ENCODE measurements around a stretch of chr18.

GRCh38 chr18:35914744-35915128, 57.7 kb upstream of the C18orf21 start:
- PRO-cap: no peak

GRCh38 chr18:36017489-36018052, 45.1 kb downstream of the C18orf21 start:
- PRO-cap: no peak

DNA sequence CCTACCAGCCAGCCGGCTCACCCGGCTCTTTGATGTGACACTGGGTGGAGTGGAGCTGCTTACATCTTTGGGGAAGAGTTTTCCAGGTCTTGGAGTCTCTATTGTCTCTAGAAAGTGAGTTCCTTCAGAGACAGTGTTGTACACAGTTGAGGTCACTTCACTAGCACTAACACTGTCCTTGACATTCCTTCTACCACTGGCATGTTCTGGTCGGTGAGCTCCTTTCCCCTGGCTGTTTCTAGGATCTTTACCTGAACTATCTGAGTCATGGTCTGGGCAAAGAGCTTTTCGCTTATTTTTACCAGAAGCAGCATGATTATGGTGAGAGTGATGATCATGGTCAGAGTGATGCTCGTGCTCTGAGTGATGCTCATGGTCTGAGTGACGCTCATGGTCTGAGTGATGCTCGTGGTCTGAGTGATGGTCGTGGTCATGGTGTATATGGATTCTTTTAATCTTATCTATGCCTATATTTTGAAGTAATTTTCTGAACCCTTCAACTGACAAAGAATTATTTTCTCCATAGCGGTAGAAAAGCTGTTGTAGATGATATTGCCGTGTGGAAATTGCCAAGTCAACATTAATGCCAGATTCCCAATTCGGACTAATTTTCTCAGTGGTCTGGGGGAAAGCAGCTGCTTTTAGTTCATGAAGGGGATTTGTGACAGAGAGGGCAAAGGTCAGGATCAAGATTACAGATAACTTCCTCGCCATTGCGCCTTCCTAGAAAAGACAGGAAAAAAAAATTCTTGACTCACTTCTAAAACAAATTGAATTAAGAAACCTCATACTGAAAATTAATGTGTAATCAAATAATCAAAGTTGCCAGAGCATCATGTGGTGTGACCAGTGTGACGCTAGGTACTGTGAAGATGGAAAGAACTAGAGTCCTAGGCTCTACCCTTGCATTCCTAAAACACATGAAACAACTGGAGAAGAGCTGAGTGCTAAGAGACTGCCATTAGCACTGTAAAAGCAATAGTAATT, 2.6 kb downstream of the SLC39A6 start:
- PRO-cap: no peak

- PRO-cap: no peak
Measured at GRCh38 chr18:36177431-36178426, 9.6 kb upstream of the MOCOS start.

- PRO-cap: no peak
Measured at GRCh38 chr18:36179730-36180440, 7.4 kb upstream of the MOCOS start.

DNA sequence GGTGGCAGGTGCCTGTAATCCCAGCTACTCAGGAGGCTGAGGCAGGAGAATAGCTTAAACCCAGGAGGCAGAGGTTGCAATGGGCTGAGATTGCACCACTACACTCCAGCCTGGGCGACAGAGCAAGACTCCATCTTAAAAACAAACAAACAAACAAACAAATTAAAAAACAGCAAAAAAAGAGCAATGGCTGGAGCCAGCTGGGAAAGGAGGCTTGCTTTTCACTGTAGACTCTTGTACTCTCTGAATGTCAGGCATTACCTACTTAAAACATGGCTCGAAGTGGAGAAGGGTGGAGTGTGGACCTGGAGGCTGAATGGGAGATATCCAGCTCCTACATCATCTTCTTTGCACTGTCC, 32.2 kb downstream of the MOCOS start:
- PRO-cap: no peak

DNA sequence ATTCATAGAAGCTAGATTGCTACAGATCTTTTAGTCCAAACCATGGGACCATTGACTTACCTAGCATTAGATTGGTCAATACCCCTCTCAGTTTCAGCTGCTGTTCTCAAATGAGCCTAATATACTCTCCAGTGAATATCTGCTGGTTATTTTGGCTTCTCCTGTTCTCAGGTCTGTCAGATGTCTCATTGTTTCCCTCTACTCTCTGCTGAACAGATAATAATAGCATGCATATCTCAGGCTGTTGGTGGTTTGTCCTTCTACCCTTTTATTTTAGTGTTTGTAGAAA, 99.5 kb downstream of the FHOD3 start:
- PRO-cap: no peak

DNA sequence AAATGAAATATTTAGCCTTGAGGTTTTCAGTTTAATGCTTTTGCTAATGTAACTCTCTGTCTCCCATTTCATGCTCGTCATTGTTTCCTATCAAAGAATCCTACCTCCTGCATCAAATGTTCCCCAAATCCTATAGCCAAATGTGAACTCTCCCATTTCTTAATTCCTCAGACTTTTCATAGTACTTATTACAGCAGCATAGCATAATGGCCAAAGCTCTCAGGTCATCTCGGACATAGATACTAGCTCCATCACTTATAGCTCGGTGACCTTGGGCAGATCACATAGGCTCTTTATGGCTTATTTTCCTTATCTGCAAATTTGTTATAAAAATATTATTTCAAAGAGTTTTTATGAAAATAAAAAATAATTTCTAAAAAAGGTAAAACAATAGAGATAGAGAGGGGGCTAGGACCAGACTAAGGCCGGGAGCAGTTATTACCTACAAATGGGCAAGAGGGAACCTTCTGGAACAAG, 341.6 kb downstream of the KIAA1328 start:
- PRO-cap: no peak

GRCh38 chr18:37485146-37485985, 80.2 kb downstream of the CELF4 start:
- PRO-cap: no peak

- PRO-cap: no peak
Measured at GRCh38 chr18:37566344-37567091, 920 bp upstream of the CELF4 start.

DNA sequence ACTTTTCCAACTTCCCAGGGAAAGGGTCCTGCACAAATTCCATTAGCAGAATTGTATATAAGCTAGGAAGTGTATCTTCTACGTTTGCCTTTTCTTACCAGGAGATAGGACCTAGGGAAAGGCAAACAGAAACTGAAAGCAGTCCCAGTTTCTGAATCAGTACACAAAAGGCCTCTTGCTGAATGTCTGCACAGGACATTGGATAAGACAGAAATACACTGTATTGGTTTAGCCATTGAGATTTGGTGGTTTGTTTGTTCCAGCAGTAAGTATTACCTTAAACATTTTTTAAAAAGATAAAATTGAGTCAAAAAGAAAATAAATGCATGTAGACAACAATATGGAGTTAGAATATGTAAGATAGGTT, 1888.4 kb upstream of the CELF4 start:
- PRO-cap: no peak

GRCh38 chr18:44682276-44682709, 1.6 kb downstream of the SETBP1 start:
- PRO-cap: no peak

DNA sequence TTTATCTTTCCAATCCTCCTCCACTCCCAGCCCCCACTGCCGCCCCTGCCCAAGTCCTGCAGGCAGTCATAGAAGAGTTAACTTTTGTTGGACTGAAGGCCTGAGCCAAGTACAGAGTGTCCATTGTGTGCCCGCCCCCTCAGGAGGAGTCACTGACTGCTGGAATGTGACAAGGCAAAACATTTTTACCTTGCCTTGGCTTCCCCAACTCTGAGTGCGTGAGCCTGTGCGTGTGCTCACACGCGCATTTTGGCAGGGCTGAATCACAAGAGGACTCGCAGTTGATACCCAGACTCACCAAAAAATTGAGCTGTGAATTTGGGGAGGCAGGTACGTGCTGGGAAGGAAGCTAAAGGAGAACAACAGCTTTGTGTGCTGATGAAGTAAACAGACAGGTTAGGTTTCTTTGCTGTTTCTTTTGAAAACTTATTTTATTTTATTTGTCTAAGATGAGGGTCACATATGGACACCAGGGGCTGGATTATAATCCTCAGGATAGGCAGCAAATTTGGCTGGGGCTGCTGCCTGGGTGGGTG, 16.3 kb downstream of the SETBP1 start:
- PRO-cap: no peak

GRCh38 chr18:44719475-44720037, 38.9 kb downstream of the SETBP1 start:
- PRO-cap: no peak

- PRO-cap: no peak
Measured at GRCh38 chr18:44725599-44726085, 45.0 kb downstream of the SETBP1 start.

DNA sequence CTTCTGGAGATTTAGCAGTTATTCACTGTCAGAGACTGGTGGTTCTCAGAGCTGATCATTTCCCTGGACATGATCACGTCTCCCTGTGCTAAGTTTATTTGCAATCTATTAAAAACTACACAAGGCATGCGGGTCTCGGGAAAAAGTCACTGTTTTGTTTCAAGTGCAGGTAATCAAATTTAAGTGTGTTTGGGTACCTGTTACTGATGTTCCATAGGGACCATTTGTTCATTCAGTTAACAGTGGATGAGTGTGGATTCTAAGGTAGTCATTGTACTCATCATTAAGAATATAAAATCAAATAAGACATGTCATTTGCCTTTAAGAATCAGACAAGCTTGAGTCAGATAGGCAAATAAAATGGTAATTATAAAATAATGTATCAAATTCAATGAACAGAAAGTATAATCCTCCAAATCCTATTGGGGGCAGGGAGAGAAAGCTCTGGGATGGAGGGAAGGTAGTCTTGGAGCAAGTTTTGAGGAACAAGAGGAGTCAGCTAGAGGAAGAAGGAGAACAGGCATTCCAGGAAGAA, 47.6 kb downstream of the SETBP1 start:
- PRO-cap: no peak

DNA sequence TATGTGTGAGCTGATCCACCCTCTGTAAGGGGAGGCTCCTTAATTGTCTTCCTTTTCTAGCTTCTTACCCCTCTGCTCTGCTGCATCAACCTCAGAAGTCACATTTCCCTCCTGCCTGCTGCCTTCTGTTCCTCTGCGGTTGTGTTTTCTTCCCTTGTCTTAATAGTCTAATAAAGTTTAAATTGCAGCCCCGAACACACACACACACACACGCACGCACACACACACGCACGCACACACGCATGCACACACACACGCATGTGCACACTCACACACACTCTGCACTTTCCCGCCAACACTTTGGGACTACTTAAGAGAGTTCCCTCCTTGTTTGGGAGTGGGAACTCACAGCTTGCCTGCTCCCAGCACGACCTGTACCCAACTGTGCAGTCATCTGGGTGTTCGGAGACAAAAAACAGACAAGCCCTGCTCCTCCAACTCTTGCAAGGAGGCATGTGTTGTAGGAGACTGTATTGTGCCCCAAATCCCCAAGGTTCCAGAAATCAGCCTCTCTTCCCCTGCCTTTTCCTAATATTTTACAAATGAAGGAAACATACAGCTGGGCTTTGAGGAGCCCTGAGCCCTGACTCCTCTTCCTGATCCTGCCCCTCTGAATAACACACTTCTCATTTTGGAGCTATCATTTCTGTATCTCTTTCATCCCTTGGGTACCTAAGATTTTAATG, 99.2 kb downstream of the SETBP1 start:
- PRO-cap: no peak

GRCh38 chr18:44789527-44790200, 109.0 kb downstream of the SETBP1 start:
- PRO-cap: no peak

DNA sequence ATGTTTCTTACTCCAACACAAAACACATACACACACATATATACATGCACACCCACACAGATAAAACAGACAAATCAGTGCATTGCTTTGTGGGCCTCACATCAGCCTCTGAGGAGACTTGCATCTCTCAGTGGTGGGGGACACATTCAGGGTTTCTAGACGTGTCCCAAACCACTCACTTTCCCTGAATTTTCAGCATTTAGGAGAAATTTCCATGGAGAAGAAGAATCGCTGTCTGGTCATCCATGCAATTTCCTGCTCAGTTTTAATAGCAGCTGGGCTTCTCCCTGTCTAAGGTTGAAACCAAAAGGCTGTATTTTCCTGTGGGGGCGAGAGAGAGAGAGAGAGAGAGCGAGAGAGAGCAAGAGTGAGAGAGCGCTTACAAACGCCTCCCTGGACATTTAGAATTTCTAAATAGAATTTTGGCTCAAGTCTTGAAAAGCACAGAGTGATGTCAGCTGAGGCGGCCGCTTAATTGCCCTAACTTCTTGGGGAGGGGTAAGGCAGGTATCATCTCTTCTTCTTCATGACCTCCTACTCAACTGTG, 110.8 kb downstream of the SETBP1 start:
- PRO-cap: no peak

DNA sequence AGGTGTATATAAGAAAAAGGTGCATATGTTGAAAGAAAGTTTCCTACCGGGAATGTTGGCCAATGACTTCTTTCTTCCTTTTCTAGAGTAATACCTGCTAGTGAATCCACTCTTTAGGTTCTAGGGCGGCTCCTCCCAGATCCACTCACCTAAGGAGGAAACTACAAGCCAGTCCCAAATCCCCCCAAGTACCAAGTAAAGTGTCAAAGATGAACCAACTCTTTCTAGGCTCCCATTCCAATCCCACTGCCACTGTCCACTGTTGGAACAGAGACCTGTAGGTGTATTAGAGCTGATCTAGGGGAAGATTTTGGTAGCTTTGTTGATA, 376.3 kb upstream of the SLC14A2 start:
- PRO-cap: no peak